ENCODE measurements around a stretch of chr6.

DNA sequence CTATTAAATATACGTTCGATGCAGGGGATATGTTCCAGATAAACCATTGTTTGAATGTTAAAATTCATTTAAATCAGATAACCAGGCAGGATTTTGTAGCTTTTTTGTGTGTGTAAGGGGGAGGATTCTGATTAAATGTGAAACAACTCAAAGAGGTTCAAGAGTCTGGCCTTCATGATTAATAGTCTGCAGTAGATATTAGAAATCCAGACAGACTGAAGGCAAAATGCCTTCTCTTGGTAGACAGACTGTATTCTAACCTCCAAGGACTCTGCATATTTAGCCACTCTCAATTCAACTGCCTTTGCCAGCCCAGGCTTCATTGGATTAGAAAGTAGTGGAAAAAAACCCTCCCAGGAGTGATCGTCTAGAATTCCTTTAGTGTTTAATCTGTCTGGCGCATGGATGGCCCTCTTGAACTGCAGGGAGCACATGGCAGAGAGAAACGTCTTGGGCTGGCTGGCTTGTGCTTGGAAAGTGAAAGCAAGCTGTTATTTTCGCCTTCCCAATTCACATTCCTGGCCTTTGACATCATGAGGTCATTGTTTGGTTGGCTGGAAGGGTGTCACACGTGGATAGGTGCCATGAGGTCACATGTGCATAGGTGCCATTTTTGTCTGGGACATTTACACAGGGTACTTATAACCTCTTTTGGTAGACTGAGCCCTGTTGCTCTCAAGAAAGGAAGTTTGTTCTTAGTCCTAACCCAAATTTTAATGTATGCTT lies 30.8 kb upstream of the NEDD9 start:
- RRBS, result no CpG with 5 or more reads among the region's 7 CpGs

DNA sequence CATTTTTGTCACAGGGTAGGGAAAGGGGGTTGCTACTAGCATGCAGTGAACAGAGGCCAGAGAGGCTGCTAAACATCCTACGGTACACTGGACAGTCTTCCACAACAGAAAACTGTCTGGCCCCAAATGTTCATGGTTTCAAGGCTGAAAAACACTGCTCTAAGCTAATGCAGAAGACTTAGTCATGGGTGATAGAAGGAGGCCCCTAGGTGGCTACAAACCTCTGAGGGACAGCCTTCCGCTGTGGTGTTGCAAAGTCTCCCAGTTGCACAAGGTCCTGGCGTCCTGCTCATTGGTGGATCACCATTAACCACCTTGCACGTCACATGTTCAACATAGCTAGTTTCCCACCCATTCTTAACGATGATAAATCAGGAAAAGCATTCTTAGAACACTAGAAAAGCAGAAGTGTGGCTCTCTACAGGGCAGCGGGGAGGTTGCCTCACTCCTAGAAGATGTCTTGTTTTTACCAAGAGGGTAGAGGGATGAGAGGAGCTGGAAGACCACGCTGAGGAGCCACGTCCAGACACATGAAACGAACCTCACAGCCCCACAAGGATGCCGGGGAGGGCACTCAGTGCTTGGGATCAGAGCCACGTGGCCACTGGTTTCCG lies 91.2 kb upstream of the NEDD9 start:
- RRBS, result no CpG with 5 or more reads among the region's 12 CpGs

GRCh38 chr6:11416354-11416639 lies 121.3 kb upstream of the TMEM170B start:
- RRBS, result no CpG with 5 or more reads among the region's 1 CpG

DNA sequence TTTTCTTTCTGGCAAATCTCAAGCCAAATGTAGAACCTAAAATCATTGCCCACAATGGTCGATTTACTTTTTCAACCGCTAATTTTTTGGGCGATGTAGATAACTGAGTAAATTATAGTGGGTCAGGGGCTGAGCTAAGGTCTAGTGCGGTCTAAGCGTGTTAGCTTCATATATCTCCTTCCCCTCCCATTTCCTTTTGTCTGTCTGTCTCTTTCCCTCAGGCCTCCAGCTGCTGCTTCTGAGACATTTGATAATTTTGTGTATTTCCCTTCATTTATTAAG lies 1.2 kb downstream of the TMEM170B start:
- RRBS, result no CpG with 5 or more reads among the region's 5 CpGs

GRCh38 chr6:11552390-11552859 lies 14.9 kb downstream of the TMEM170B start:
- RRBS, result no CpG with 5 or more reads among the region's 1 CpG

- RRBS, result no CpG with 5 or more reads among the region's 15 CpGs
These were observed 72.1 kb downstream of the TMEM170B start for GRCh38 chr6:11609586-11610156.

DNA sequence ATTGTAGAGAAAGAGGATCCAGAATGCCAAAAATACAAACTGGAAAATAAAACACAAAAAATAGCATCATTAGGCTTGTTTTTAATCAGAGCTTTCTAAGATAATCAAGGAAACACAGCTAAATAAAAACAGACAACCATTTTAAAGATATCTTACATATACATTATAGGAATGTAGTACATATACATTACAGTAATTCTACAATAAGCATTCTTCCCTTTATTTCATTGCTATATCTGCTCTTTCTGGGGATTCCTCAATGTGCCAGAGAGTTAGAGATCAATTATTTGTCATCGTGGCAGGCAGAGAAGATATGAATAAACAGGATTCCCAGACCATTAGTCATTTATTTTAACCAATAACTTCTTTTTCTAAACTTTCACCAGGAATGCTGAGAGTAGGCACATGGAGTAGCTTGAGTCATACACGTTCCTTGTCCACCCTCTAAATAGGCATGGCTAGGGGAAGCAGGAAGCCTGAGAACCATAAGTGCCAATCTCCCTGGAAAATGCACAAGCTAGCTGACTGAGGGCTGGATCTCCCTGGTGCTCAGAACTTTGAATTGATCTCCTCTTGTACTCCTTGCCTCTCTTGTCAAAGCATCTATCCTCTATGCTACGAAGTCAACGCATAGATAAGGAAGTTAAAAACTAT lies 12.1 kb downstream of the ADTRP start:
- RRBS, result no CpG with 5 or more reads among the region's 4 CpGs

GRCh38 chr6:11774243-11774599 lies 4.4 kb downstream of the ADTRP start:
- RRBS, result no CpG with 5 or more reads among the region's 2 CpGs

DNA sequence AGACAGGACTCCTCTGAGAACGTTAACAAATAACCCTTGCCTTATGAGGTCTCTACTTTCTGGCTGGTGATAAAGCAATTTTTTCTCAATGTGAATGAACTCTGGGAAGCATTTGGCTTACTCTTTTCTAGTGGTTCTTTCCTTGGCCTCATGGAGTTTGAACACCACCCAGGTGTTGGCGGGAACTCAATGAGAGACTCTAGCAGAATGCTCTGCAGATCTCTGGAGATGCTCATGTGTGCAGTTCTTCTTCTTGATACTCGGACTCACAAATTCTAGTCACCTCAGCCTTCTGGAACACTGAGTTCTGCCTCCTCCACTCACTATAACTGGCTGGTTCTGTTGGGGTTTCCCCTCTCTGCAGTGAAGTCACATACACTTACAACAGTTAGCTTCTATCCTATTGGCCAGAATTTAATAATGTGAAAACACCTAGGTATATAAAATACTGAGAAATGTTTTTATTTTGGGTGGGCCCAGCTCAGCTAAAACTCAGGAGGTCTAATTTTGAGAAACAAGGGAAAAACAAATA lies 109.7 kb upstream of the HIVEP1 start:
- RRBS, result no CpG with 5 or more reads among the region's 3 CpGs

DNA sequence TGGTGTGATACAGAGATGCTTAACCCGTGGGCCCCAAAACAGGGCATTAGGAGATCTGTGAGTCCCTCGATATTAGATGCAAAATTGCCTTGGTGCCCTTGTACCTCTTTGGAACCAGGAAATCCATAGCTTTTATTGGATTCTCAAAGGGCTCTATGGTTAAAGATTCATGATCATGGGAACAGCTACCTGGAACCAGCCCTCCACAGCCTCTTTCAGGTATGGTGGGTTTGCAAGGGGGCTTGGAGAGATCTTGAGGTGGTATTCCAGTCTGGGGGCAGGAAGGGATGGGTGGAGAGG lies 91.4 kb upstream of the HIVEP1 start:
- RRBS, result no CpG with 5 or more reads among the region's 2 CpGs

DNA sequence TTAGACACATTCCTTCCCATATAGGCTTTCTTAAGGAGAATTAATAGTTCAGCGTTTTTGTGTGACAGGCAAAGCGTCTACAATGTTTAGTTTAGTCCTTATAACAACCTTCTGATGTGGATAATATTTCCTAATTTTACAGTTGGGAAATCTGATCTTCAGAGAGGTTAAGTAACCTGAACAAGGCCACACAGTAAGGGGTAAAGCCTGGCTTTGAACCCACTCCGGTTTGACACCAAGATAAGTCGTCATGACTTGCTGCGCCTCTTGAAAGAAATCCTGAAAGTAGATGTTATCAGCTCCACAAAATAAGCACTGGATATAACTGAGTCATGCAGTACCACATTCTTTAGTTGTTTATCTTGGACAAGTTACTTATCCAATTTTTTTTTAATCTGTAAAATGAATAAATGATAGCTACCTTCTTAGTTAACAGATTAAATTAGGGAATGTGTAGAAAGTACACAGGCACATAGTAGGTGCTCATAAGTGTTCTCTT lies 1.9 kb downstream of the HIVEP1 start:
- RRBS, result no CpG with 5 or more reads among the region's 5 CpGs

DNA sequence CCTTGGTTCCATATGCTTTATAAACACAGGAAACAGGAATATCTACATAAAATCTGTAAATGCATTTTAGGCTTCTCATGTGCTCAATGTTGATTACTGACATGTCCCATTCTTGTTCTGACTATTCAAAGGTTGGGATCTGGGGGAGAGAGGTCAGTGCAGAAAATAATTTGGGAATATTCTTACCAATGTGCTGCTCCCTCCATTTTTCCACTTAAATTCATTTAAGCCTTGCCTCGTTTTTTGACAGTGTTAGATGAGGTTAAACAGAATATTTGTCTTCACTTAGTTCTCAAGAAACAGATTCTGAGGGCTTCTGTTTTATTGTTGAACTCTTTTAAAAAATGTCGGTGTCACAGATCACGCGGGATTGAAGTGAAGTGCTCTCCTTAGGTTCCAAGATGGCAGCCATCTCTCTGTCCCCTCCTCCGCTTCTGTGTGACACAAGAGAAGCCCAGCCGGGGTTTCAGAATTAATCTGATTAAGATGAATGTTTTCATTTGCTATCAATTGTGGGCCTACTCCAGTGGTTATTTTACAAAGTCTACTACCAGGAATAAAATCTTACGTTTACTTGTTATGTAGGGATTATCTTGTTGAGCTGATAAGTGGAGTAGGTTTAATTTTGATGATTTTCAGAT lies 10.7 kb downstream of the HIVEP1 start:
- RRBS, result no CpG with 5 or more reads among the region's 7 CpGs

DNA sequence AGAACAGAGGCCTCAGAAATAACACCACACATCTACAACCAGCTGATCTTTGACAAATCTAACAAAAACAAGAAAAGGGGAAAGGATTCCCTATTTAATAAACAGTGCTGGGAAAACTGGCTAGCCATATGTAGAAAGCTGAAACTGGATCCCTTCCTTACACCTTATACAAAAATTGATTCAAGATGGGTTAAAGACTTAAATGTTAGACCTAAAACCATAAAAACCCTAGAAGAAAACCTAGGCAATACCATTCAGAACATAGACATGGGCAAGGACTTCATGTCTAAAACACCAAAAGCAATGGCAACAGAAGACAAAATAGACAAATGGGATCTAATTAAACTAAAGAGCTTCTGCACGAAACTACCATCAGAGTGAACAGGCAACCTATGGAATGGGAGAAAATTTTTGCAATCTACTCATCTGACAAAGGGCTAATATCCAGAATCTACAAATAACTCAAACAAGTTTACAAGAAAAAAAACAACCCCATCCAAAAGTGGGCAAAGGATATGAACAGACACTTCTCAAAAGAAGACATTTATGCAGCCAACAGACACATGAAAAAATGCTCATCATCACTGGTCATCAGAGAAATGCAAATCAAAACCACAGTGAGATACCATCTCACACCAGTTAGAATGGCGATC lies 132.2 kb downstream of the HIVEP1 start:
- RRBS, result no CpG with 5 or more reads among the region's 2 CpGs

DNA sequence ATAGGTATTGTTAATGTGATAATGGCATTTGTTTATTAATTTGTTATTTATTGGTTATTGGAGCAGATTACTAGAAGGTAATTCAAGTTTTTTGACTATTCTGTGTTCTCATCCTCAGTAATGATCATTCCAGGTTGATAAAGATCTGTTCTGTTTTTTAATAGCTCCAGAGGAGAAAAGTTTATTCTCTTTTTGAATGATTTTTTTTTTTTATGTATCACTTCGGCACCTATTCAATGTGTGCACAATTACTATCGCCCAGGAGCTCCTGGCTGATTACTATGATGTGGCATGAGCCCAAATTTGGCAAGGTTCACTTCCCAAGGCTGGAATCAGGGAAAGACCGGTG lies 134.4 kb downstream of the HIVEP1 start:
- RRBS, result no CpG with 5 or more reads among the region's 3 CpGs

GRCh38 chr6:12276226-12276939 lies 13.8 kb upstream of the EDN1 start:
- RRBS, result no CpG with 5 or more reads among the region's 7 CpGs

GRCh38 chr6:12293421-12294391 lies 3.5 kb downstream of the EDN1 start:
- RRBS, result no CpG with 5 or more reads among the region's 6 CpGs

- RRBS, result no CpG with 5 or more reads among the region's 11 CpGs
These were observed 23.8 kb downstream of the EDN1 start for GRCh38 chr6:12313724-12314514.

- RRBS, result 5% methylated on average over 47 of the region's 95 CpGs
These were observed 297.2 kb downstream of the PHACTR1 start for GRCh38 chr6:13013362-13014493.

- RRBS, result no CpG with 5 or more reads among the region's 7 CpGs
These were observed 284.0 kb downstream of the TBC1D7 start for GRCh38 chr6:13044279-13044786.

DNA sequence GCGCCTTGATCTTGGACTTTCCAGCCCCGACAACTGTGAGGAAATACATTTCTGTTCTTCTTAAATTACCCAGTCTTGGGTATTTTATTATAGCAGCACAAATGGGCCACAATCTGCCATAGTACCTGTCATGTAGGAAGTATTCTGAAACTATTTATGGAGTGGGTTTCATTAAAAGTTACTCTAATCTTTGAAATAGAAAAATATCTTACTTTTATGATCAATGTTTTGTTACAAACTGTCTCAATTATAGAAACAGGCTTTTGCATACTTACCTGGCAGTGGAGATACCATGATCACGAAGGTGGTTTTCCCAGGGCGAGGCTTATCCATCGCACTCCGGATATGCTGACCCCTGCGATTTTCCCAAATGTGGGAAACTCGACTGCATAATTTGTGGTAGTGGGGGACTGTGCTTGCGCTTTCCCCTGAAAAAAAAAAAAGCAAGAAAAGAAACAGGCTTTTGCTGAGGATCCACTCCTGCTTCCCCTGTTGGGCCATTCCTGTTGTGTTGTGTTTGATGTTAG lies 114.5 kb downstream of the TBC1D7 start:
- RRBS, result no CpG with 5 or more reads among the region's 9 CpGs